NALM6 (cell line): ENCODE measurements around a stretch of chr17.

GRCh38 chr17:18226567-18227050, 1.2 kb downstream of the LLGL1 start:
- PRO-cap, result no peak

GRCh38 chr17:18235434-18236229, 10.2 kb downstream of the LLGL1 start:
- PRO-cap, result no peak

- PRO-cap, result no peak
Observed at GRCh38 chr17:18324562-18325296, 9.6 kb downstream of the SMCR8 start.

DNA sequence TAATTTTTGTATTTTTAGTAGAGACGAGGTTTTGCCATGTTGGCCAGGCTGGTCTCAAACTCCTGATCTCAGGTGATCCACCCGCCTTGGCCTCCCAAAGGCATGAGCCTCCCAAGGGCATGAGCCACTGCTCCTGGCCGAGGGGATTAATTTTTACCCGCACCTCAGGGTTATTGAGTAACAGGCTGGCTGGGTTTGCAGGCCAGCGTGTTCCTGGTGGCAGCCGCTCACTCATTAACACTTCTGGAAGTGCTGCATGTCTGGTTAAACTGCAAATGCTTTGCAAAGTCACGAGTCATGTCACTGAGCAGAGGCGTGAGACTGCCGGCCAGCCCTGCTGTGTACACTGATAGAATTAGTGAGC, 1.1 kb upstream of the SLC5A10 start:
- PRO-cap, result no peak

GRCh38 chr17:19002966-19003646, 1.5 kb downstream of the FAM83G start:
- PRO-cap, result no peak

DNA sequence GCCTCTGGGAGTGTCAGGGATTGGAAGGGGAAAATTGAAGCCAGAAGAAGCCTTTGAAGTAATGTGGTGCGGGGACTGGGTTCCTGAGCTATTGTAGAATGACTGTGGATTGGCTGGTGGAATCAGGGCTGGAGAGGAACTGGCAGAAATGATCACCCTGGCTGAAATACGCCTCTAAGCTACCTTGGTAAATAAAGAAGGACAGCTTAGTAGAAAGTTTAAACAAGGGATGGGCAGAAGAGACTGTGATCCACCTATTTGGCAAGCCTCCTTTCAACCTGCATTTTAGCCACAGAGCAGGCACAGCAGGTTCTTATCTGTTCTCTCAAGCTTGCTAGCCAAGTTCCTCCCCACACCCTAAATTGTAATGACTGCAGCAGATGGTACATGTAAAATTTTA, 10.9 kb downstream of the EPN2 start:
- PRO-cap, result no peak

GRCh38 chr17:19250345-19250783, 13.2 kb downstream of the EPN2 start:
- PRO-cap, result no peak

GRCh38 chr17:19302639-19303184, 59.8 kb downstream of the B9D1 start:
- PRO-cap, result no peak

DNA sequence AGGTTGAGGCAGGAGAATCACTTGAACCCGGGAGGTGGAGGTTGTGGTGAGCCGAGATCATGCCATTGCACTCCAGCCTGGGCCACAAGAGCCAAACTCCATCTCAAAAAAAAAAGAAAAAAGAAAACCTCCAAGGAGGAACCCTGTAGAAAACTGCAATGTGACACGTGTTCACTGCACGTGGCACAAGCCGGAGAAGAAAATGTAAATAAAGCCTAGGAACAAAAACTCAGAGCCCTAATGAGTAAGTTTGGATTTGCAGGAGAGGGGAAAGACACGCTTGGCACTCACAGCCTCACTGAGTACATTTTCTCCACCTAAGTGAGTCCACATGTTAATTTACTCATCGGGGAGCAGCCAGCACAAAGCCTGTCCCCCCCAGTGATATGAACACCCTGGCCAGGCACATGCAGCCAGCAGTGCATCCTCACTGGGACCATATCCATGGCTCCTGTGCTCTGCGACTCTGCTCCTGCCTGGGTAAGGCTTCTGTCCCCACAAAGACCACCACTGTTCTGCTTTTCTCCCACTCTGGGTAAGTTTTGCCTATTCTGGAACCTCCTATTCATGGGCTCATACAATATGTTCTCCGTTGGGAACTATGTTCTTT, 53.0 kb downstream of the RNF112 start:
- PRO-cap, result no peak

- PRO-cap, result no peak
Observed at GRCh38 chr17:19531101-19531565, 2.5 kb upstream of the SLC47A1 start.

- PRO-cap, result no peak
Observed at GRCh38 chr17:19533002-19533529, 588 bp upstream of the SLC47A1 start.

- PRO-cap, result no peak
Observed at GRCh38 chr17:19544864-19545231, 11.2 kb downstream of the SLC47A1 start.

DNA sequence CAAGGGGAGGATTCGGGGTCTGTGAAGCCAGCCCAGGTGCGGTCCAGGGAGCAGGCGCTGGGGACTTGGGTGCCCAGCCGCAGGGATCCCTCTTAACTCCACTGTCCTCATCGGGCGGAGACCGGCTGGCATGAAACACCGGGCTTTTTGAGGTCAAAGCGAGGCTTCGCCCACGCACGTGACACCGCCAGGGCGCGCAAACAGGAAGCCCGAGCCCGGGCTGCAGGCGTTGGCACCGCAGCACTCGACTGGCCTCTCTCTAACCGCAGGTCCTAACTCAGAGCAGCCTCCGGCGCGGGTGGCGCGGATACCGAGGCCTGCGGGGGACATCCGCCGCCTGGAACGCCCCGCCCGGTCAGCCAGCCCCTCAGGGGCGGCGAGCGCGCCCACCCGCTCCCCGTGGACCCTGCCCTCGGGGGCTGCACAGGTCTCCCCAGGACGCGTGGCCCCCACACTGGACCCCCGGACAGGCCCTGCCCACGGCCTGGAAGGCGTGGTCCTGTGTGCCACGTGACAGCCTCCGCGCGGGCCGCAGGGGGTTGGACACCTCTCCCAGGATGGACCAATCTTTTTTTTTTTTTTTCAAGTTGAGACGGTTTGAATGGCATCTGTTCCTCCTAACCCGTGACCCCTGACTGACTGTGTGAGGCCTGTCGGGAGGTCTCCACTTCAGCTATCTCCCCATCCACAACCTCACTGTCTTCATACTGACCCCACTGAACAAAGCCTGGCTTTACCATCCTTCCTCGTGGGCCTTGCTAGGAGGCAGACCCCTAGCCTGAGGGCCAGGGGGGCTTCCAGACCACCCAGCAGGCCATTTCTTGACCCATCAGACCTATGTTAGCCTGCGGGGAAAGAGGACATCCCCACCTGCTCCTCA, 8.3 kb upstream of the SLC47A2 start:
- PRO-cap, result no peak

GRCh38 chr17:19905036-19905467, 37.3 kb upstream of the ULK2 start:
- PRO-cap, result no peak

GRCh38 chr17:20086357-20087127, 77.4 kb downstream of the SPECC1 start:
- PRO-cap, result no peak

DNA sequence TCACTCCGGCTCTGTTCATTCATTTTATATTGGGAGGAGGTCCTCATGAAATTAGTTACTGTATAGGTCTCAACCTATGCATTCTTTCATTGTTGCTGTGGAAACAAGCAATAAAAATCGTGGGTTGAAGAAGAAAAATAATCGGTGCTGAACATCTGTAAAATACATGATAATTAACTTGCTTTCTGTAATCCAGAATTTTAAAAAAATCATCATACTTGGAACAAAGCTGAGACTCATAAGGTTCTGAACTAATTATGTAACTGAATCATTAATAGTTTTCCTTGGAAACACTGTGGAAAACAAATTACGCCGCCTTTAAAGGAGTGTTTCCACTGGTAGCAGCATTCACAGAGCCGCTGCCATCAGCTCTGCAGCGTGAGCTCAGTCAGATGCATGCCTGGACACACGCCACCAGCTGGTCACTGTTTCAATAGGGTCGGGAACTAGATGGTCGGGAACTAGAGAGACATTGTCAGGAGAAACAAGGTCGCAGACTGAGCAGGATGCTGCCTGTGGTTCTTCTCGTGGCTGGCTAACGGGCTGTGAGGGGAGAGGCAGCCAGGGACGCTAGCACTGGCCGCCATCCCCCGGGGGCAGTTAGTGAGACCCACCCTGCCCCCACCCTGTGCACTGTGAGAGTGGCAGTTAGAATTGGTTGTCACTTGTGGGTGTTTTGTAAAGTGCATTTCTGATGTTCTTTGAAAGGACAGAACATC, 86.1 kb downstream of the SPECC1 start:
- PRO-cap, result no peak

DNA sequence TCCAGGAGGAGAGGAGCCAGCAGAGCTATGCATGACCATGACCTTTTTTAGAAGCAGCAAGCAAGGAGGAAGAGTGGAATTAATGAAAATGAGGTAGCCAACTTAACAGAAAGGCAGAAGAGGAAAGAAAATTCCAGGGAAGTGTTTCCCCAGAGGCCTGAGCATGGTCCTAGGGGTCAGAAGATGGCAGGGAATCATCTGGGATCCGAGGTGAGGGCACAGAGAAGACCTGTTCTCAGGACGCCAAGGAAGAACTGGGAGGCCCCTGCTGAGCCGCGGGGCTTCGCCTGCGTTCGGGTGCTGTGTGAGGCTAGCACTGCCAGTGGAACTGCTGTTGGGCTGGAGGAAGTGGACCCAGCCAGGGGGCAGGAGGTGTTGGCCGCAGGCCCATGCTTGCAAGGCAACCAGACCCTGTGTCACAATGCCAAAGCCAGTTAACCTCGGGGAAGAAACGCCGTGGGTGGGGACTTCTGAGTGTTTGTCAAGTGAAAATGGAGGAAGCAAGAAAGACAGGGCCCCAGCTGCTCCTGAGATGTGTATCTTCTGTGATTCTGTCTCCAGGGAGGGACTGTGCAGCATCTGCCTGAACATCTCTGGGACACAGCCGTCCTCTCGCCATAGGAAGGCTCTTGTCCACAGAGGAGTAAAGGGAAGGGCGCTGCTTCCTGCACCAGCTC, 185.5 kb downstream of the LGALS9B start:
- PRO-cap, result no peak

DNA sequence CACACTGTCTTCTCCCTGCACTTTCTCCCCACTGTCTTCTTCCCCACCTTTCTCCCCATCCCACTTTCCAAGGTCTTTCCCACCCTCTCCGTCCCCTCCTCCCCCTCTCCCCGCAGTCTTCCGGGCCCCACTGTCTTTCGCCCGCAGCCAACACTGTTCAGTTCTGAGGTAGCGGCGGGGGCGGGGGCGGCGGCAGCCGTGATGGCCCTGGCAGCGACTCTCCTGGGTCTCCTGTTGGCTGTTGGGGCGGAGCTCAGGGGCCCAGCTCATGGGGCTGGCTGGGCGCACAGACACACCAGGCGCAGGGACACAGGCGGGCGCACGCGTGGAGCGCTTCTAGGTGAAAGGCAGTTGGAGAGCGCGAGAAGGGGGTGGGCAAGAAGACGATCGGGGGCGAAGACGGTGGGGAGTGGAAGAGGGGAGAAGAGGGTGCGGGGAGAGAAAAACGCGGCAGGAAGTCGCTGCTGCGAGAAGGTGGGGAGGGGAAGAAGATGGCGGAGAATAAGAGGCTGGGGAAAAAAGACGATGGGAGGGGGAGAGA, 47.5 kb upstream of the CDRT15L2 start:
- PRO-cap, result unidirectional peak, minus-strand start at position 155 of the sequence

DNA sequence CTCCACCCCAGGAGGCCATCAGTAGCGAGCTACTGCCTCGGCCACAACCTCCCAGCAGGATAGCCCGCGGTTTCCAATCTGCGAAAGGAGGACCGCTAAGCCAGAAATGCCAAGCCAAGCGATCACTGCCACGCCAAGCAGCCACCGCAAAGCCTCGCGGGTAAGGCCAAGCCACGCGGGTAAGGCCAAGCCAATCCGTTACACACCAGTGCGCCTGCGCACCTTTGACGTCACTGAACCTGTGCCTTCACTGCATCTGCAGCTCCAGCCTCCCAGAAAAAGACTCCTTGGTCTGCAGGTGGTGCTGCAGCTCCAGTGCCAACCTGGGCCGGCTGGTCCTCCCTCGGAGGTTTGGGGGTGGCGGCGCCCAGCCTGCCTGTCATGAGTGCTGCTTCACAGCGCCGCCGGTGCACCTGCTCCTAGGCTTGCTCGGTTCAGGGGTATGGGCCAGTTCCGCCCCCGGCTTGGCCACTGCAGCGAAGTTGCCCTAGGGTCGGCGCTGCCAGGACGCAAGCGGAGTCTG, 146.7 kb downstream of the USP22 start:
- PRO-cap, result no peak

- PRO-cap, result no peak
Observed at GRCh38 chr17:20924365-20924677, 118.5 kb downstream of the USP22 start.